Jejunum (tissue), 1 donor: ENCODE results near the gene CDH20.

GRCh38 chr18:59550334-59550677, 146.9 kb downstream of the CCBE1 start:
- PRO-cap: no peak

DNA sequence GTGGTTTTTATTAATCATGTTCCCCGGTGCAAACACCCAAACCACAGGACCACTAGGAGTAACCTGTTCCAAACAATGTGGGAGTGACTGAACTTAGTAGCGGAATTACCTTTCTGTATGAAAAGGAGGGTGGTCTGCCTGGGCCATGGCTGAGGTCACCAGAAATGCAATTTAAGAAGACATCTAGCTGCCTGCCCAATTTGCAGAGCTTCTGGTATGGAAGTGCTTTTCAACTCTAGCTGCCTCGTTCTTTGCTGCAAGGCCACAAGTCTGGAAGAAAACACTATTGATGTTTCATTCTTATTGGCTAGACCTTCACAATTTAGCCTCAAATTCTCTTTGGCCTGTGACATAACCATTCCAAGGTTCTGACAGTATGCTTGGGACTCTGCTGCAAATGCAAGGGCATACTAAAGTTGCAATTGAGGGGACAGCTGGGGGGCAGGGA, 73.3 kb downstream of the CCBE1 start:
- PRO-cap: no peak

DNA sequence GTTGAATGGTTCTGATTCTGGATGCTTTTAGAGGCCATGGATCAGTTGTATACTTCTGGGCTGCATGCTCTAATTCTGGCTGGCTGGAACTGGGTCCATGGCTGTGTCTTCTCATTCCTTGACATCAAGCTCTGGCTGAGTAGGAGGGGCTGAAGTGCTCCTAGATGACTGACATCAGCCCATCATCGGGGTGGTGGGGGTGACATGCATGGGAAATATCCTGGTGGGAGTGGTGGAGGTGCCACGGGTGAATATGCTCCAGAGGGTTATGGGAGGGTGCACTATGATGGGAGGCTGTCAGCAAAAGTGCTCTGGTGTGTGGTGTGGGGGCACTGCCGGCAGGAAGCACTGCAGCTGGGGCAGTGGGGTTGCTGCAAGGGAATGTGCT, 52.1 kb downstream of the MC4R start:
- PRO-cap: no peak

DNA sequence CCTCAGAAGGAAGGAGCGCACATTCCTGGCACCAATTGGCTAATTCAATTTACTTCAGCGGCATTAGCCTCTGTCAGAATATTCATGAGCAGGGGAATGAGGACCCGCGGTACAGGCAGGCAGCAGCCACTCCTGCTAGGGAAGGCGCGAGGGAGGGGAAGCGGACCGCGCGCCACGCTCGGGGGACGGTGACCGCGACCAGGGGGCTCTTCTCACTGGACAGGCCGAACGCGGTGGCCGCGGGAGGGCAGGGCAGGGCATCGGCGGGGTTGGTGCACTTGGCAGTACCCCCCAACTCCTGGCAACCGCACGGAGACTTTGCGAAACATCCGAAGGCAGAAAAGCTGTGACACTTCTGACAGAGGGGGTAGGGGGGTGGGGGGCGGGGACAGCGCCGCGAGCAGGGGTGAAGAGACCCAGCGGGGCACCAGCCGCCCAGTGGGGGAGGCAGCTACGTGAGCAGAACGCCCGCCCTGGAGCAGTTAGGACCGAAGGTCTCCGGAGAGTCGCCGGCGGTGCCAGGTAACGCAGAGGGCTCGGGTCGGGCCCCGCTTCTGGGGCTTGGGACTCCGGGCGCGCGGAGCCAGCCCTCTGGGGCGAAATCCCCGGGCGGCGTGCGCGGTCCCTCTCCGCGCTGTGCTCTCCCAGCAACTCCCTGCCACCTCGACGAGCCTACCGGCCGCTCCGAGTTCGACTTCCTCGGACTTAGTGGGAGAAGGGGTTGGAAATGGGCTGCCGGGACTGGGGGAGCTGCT, at the start of gene CDH20:
TSS of gene CDH20 (plus strand) at position 125 of the 755 bp plus-strand sequence.
- PRO-cap: no peak

GRCh38 chr18:61459844-61460053, 126.5 kb downstream of the CDH20 start:
- PRO-cap: no peak

DNA sequence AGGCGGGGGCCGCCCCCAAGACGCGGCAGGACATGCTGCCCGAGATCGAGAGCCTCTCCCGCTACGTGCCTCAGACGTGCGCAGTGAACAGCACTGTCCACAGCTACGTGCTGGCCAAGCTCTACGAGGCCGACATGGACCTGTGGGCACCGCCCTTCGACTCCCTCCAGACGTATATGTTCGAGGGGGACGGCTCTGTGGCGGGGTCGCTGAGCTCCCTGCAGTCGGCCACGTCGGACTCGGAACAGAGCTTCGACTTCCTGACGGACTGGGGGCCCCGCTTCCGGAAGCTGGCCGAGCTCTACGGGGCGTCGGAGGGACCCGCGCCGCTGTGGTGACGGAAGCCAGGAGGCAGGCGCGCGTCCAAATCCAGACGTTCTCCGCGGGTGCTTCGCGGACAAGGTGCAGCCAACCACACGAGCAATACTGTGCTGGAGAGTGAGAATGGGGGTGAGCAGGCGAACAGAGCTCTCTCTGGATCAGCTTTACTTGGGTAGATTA, 221.2 kb downstream of the CDH20 start:
- PRO-cap: no peak

DNA sequence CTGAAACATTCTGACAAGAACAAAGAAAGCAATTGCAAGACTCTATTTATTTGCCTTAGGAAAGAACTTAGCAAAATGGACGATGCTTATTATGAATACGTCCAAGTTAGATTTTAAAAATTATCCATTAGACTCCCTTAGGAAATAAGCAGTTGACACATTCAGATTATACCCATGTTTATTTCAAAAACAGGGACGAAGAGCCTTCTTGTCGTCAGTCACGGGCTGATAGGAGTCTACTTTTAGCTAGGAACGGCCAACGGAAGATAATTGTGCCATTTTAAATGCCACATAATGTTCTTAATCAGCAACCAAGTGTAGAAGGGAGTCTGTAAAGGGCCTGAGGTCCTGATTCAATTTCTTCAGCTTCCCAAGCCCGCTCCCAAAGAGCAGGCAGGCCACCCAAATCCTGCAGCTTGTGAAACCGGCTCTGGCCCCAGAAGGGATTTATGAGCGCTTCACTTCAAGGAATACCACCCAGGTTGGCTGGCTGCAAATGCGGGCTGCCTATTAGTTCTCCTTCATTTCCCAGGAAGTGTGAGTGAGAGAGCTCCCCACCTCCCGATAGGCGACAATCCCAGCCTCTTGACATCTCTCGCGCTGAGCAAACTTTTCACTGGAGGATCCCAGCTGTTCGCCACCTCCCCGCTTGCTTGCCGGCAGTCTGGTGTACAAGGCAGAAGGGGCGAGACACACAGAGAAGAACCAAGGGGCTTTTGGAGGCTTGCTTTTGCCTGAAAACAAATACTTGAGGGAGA, 272.9 kb downstream of the CDH20 start:
- PRO-cap: no peak

- PRO-cap: no peak
These were observed 157.4 kb downstream of the RNF152 start for GRCh38 chr18:61735418-61735779.

DNA sequence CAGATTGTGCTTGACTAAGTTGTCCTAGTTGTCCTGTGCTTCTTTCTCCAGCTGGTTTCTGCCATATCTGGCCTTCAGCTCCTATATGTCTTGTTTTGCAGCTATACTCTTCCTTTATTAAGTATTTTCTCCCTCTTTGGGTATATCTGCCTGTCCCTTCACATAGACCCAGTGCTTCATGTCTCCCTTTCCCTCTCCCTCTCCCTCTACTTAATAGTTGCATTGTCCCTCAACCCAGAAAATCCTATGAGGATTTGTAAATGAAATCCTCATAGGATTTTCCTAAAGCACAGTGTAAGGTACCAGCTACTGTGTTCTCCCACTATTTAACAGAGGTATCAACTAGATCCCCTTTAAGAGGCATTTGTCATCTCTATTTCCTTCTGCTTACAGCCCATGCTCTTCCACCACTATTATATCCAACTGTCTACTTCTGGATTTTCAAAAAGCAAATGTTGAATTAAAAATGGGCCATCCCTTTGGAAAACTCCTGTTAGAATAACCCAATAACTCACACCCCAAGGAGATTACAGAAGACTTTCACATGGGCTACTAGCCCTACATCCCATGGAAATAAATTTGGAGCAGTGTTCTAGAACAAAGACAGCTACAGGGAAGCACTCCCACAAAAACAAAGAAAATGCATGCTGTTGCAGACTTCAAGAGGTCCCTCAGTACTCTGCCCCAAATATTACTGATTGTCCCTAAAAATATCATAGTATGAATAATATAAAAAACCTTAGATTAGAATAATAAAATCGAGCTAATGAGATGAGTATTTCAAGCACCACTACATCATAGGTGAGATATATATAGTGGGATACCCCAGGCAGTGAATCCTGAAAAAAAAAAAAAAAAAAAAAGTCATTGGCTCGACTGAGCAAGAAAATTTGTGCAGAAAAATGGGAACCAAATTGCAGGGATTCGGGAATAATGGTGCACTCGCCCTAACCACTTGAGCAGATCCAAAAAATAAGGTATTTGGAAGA, 83.5 kb downstream of the RNF152 start:
- PRO-cap: no peak

DNA sequence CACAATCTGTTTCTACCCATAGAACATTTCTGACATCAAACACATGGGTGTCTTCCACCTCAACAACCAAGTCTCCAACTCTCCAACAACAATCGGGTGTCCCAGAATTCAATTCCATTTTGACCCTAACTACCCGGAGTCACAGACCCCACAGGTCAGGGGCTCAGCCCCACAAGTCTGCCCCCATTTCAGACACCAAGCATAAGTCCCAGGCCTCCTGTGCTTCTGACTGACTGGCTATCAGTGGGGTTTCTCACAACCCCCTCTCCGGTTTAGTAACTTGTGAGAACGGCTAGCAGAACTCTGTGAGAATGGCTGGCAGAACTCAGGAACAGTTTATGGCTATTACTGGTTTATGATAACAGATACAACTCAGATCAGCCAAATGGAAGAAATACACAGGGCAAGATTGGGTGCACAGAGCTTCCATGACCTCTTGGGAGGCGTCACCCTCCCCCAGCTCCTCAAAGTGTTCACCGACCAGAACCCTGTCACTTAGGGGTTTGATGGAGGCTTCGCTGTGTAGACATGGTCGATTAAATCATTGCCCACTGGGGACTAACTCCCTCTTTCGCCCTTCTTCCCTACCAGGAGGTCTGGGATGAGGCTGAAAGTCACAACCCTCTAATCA, 28.7 kb downstream of the RNF152 start:
- PRO-cap: no peak

DNA sequence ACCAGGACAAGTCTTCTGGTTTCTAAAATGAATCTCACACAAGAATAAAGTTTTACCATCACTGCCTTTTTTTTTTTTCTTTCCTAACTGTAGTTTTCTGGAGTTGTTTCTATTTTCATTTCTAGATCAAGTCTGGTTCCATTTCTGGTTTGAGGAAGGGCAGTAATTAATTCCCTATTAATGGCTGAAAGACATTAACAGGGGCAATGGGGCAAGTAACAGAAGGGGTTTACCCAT, 48.7 kb upstream of the RNF152 start:
- PRO-cap: no peak

- PRO-cap: no peak
These were observed 57.1 kb upstream of the RNF152 start for GRCh38 chr18:61949729-61950486.

- PRO-cap: no peak
These were observed 24.5 kb upstream of the TNFRSF11A start for GRCh38 chr18:62300535-62301063.

DNA sequence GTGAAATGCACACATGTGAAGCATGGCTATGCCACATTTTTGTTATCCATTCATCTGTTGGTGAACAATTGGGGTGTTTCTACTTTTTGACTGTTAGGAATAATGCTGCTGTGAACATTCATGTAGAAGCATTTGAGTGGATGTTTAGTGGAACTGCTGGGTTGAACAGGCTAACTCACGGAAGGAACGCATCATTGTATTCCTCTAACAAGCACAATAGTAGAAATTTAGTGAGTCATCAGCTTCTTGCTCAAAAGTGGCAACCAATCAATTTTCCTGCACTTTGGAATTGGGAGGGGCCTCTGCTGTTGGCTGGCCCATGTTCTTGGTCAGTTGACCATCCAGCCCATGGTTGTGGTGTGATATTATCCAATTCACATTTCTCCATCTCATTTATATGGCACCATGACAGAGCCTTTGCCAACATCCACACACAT, 95.0 kb downstream of the TNFRSF11A start:
- PRO-cap: no peak

- PRO-cap: bidirectional peak, plus-strand start at chr18:62524828, minus-strand start at chr18:62524827; bidirectional peak, plus-strand start at chr18:62525001, minus-strand start at chr18:62524998
These were observed 1.9 kb downstream of the ZCCHC2 start for GRCh38 chr18:62524654-62525173.

DNA sequence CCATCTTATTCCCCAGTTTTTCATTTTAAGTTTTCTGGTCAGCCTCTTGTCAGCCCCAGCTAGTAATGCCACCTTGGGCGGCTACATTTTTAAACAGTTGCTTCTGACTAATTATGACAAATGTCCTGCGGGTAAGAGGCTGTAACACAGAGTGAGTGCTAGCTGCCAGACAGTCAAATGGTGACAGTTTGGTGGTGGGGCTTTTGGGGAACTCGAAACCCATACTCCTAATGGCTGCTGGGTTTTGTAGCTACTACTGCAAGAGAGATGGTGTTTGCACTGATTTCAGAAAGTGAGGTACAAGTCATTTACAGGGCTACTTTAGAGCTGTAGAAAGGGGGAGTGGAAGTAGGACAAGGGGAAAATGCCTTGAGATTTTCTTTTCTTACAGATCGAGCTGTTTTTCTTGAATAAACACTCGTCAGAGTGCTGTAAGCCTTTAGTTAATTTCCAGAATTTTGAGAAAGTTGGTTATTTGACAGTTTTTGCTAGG, 48.3 kb downstream of the ZCCHC2 start:
- PRO-cap: no peak

DNA sequence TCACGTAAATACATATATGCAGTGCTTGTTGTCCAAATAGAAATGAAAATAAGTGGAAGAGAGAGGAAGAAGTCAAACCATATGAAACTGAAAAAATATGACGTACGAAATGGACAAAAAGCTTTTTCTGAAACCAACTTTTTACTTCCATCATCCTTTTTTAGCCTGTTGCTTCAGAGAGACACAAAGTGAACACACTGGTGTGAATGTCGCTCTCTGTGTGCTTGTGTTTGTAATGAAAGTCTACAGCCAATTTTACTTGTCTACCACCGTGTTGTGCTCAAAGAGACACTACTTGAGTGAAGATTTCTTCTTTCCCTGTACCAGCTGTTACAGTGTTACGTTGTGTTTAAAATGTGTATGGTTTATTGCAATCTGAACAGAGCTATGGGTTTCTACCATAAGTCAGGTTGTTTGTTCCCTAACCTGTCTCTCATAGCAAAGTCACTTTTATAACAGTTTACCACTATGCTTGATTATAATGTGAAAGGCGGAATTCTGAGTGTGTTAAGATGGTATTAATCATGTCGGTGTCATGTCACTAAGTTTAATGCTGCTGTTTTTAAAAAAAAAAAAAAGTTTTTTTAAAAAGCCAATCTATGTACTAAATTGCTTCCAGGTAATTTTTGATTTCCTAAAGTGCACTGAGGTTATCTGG, 54.5 kb downstream of the ZCCHC2 start:
- PRO-cap: no peak

GRCh38 chr18:62736905-62738169, 22.0 kb downstream of the PHLPP1 start:
- PRO-cap: no peak

- PRO-cap: no peak
These were observed 23.8 kb downstream of the PHLPP1 start for GRCh38 chr18:62738934-62739720.

GRCh38 chr18:62758668-62759294, 43.4 kb downstream of the PHLPP1 start:
- PRO-cap: no peak